ENCODE data around the genes STX5, NAA40, FERMT3, TRPT1 and VEGFB.

- PRO-cap, 4 experiments: peak in 4 of 4 experiments; most common plus-strand start chr11:62832244 (in 3); most common minus-strand start chr11:62832051 (in 4)
- RAMPAGE, long total RNA, 4 experiments: start-site peak on the plus strand in 4 of 4 experiments, at chr11:62832222-62832255 at its widest, 9 to 21 reads per replicate; start-site peak on the minus strand in 4 of 4 experiments, at chr11:62832021-62832100 at its widest, 124 to 215 reads per replicate
Observed at GRCh38 chr11:62831939-62832604, at the start of gene STX5. STX5 (minus strand) TSS chr11:62832051.

GRCh38 chr11:62889291-62890541 lies 9.0 kb downstream of the SLC3A2 start:
- PRO-cap, 4 experiments: peak in 1 of 4 experiments; most common plus-strand start chr11:62889658 (in 1)
- RAMPAGE, long total RNA, 4 experiments: no peak in any of the 4 experiments

DNA sequence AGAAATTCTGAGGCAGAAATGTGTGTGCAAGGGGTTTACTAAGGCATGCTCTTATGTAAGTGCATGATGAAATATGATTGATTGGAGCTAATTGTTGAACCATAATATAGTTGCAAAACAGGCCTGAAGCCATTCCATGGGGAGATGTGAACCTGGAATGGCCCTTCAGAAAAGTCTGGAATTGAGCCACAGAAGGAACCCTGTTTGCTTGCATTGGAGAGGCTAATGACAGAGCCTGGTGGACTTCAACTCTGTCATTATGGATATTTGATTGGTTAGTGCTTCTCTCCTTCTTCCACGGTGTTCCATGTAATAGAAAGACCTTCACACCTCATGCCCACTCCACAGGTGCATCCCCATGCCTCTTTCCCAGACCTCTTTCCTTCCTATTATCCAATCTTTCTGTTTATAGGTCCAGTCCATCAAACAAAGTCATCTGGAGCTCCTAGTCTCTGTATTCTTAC lies 2.3 kb downstream of the SLC22A25 start:
- PRO-cap, 4 experiments: no peak in any of the 4 experiments
- RAMPAGE, long total RNA, 4 experiments: no peak in any of the 4 experiments

- PRO-cap, 4 experiments: no peak in any of the 4 experiments
- RAMPAGE, long total RNA, 4 experiments: no peak in any of the 4 experiments
Observed at GRCh38 chr11:63242266-63243073, 929 bp downstream of the SLC22A25 start.

- PRO-cap, 4 experiments: no peak in any of the 4 experiments
- RAMPAGE, long total RNA, 4 experiments: no peak in any of the 4 experiments
Observed at GRCh38 chr11:63529159-63529974, 7.2 kb upstream of the PLAAT4 start.

- PRO-cap, 4 experiments: peak in 3 of 4 experiments; most common plus-strand start chr11:63574726 (in 2); most common minus-strand start chr11:63574526 (in 1)
- RAMPAGE, long total RNA, 4 experiments: no peak in any of the 4 experiments
Observed at GRCh38 chr11:63574412-63575416, 11.5 kb upstream of the PLAAT2 start.

DNA sequence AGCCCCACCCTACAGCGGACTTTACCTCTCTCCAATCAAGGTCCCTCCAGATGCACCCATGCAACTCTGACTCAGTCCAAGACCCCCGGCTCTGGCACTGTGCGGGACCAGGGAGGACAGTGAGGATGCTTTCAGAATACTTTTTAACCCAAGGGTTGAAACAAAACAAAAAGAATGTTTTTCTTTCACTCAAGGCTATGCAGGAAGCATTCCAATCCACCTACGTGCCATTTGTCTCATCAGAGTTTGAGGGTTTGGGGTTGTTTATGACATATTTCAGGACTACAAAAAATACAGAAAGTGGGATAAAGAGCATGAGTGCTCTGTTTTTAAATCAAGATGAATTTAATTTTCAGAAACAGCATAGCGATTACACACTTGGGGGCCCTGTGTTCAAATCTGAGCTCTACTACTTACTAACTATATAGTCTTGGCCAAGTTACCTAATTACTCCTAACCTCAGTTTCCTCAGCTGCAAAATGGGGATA lies 5.8 kb downstream of the PLAAT3 start:
- PRO-cap, 4 experiments: no peak in any of the 4 experiments
- RAMPAGE, long total RNA, 4 experiments: no peak in any of the 4 experiments

- PRO-cap, 4 experiments: peak in 2 of 4 experiments; most common minus-strand start chr11:63764022 (in 2)
- RAMPAGE, long total RNA, 4 experiments: no peak in any of the 4 experiments
Observed at GRCh38 chr11:63763890-63764592, 4.5 kb downstream of the ZFTA start.

DNA sequence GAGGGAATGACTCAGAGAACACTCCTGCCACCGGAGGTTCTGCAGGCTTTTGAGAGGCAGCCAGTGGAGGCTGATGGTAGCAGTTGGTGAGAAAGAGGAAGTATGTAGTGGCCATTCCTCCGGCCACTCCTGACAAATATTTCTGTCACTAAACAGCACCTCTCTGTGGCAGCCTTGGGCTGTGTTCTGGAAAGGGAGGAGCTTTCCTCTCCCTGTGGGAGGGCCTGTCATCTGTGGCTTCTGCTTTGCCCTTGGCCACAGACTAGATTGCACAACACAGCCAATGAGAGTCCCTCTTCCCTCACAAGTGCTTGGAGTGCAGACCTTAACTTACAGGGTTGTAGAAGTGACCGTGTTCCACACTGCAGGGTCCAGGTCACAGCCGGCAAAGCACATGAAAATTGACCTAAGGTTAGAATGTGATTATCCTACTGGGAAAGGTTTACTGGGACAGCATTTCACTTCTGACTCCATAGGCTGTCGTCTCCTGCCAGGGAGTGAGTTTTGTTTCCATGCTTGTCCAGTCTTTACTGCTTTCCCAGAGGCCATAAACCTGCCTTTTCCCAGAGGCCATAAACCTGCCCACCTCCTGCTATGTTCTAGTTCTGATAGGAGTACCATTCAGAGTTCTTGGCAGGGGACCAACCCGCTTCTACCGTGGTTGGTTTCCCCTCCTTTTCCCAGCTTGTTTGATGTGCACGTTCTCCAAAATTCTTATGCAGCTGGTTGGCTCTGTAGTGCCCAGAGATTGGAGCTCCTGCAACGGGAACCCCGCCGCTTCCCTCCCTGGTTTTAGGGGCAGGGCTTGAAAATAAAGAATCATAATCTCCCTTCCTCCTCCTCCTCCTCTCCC lies 33.3 kb downstream of the MARK2 start:
- PRO-cap, 4 experiments: peak in 4 of 4 experiments; most common plus-strand start position 360 of the sequence (in 2); most common minus-strand start position 51 of the sequence (in 4)
- RAMPAGE, long total RNA, 4 experiments: no peak in any of the 4 experiments

DNA sequence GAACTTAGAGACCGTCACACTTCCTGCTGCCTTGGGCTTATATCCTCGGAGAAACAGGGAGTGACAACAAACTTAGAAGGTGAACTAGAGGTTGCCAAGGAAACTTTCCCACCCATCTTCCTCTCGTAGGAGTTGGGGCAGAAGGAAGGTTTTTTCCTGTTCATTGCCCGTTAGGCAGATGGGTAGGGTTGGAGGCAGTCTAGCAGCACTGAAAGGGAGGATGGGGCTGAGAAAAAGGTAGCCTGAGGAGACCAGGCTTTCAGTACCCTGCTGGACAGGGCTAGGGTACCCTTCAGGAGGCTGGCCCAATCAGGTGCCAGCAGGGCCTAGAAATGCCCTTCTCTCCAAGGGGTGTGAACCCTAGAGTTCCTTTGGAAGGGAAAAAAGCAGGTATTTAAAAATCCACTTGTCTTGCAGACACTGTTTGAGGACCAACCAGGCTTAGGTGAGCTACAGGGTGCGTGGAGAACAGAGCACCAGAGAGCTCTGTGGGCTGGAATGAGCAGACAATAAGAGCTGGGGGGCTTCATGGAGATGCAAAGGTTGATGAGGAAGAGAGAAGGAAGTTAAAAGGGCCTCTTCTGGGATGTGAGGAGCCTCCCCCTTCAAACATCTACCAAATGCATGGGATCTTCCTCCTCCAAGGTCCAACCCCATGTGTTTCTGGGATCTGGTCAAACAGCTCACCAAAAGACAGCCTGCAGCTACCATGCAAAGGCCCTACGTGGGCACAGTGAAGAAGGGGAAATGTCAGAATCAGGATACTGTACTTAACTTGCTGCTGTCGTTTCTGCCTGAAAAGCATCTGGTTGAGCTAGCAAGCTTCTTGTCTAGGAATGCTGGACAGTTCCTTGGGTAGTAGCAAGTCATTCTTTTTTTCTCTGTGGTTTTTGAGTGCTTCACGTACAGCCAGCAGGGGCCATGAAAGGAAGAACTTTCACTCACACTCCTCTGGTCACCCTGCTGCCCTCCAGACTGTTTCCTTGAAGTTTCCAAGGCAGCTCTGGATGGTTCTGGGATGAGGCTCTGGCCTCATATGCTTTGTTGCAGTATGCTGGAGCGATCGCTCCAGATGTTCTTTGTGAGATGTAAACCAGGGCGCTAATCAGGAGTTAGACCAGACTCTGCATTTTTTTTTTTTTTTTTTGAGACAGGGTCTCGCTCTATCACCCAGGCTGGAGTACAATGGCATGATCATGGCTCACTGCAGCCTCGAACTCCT lies 25.0 kb downstream of the RCOR2 start:
- PRO-cap, 4 experiments: no peak in any of the 4 experiments
- RAMPAGE, long total RNA, 4 experiments: start-site peak on the plus strand in 2 of 4 experiments, centred at positions 715 to 878 of the sequence, 6 to 15 reads per replicate

- PRO-cap, 4 experiments: no peak in any of the 4 experiments
- RAMPAGE, long total RNA, 4 experiments: no peak in any of the 4 experiments
Observed at GRCh38 chr11:63916271-63916751, 653 bp downstream of the RCOR2 start.

DNA sequence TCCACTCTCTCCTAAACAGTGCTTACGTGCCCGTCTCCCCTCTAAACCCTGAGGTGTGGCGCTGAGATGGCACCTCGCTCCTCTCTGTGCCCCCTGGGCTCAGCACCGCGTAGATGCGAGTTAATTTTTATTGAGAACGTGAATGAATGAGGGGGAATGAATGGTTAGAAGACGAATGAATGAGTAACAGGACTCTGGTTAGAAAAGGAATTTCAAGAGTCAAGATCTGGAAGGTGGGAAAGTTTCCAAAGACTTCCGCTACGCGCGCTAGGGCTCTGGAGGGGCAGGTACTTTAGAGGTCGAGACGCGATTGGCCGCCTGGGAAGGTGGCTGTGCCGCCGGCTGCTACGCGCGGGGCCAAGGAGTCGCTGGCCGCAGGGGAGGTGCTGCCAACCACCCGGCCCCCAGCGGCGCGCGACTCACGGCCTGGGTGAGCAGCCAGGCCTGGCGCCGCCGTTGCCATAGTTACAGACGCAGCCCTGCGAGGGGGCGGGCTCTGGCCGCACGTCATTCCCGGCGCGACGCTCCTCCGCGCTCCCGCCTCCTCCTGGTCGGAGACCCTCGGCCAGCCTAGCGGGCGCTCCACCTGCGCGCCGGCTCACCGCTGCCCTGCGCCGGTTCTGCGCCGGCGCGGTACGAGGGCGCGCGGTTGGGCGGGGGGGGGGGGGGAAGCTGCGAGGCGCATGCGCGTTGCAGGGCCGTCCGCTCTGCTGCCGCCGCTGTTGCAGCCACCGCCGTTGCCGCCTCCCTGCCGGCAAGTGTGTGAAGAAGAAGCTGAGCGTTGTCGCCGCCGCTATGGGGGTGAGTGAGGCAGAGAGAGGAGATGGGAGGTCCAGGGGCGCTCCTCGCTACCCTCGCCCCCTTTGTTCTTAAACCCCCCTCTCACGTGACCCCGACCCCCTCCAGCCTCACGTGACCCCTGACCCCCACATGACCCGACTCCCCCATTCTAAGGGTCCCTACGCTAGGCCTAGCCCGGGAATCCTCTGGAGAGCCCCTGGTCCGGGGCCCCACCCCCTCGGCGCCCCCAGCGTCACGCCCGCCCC lies at the start of gene NAA40:
Gene NAA40, plus strand, starts transcription at position 701 of the 1,046 bp plus-strand sequence.
- PRO-cap, 4 experiments: peak in 4 of 4 experiments; most common plus-strand start position 701 of the sequence (in 4); most common minus-strand start position 622 of the sequence (in 3)
- RAMPAGE, long total RNA, 4 experiments: start-site peak on the plus strand in 4 of 4 experiments, centred at positions 704 to 720 of the sequence, 62 to 381 reads per replicate

GRCh38 chr11:64186450-64187601 lies 855 bp downstream of the STIP1 start:
- PRO-cap, 4 experiments: peak in 1 of 4 experiments; most common plus-strand start chr11:64187098 (in 1); most common minus-strand start chr11:64186951 (in 1)
- RAMPAGE, long total RNA, 4 experiments: no peak in any of the 4 experiments

DNA sequence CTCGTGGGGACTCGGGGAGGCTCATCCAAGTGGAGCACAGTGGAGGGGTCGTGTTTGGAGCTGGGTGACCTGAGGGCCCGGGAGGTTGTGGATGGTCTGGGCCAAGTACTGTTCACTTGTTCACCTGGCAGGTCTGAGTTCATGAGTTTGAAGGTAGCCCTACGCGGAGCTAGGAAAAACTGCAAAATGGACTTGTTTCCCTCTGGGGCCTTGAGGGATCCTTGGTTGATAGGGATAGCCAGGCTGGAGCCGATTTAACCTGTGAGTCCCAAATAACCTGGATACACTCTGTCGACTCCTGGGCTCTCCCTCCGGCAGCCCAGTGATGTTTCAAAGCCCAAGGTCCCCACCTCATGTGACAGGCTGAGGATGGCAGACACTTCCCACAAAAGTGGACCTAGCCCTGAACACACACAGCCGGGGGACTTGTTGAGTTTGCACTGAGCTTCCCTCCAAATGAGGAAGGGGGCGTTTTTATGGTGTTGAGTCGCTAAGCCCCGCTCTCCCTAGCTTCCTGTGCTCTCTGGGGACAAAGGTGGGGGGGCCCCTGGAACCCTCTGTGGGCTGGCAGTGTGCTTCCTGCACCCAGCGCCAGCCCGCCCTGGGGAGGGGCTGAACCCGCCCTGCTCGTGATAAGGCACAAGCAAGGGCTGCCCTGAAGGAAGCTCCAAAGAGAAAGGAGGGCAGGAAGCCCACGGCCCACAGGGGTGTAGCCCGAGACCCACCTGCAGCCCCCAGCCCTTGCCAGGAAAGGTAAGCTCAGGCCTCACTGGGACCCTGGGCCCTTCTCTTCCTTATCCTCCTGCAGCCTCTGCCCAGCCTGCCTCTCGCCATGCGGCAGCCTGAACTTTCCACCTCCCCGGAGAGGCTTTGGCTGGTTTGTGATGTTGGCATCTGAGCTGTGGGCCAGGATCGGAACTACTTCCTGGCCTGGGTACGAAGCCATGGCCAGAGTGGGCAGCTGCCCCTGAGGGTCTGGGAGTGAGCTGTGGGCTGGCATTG lies at the start of gene FERMT3:
Gene FERMT3, plus strand, starts transcription at position 660 of the 1,002 bp plus-strand sequence.
- PRO-cap, 4 experiments: peak in 4 of 4 experiments; most common plus-strand start position 670 of the sequence (in 4); most common minus-strand start position 428 of the sequence (in 3)
- RAMPAGE, long total RNA, 4 experiments: start-site peak on the plus strand in 4 of 4 experiments, centred at positions 647 to 648 of the sequence, 554 to 802 reads per replicate

- PRO-cap, 4 experiments: peak in 4 of 4 experiments; most common plus-strand start chr11:64226274 (in 2); most common minus-strand start chr11:64226224 (in 2)
- RAMPAGE, long total RNA, 4 experiments: start-site peak on the plus strand in 4 of 4 experiments, at chr11:64226283-64226325 at its widest, 147 to 258 reads per replicate; start-site peak on the minus strand in 4 of 4 experiments, at chr11:64226137-64226180 at its widest, 137 to 416 reads per replicate
Observed at GRCh38 chr11:64225514-64226428, at the start of gene TRPT1. TRPT1 (minus strand) TSS chr11:64226186.

- PRO-cap, 4 experiments: no peak in any of the 4 experiments
- RAMPAGE, long total RNA, 4 experiments: no peak in any of the 4 experiments
Observed at GRCh38 chr11:64233759-64234143, 633 bp upstream of the VEGFB start.

DNA sequence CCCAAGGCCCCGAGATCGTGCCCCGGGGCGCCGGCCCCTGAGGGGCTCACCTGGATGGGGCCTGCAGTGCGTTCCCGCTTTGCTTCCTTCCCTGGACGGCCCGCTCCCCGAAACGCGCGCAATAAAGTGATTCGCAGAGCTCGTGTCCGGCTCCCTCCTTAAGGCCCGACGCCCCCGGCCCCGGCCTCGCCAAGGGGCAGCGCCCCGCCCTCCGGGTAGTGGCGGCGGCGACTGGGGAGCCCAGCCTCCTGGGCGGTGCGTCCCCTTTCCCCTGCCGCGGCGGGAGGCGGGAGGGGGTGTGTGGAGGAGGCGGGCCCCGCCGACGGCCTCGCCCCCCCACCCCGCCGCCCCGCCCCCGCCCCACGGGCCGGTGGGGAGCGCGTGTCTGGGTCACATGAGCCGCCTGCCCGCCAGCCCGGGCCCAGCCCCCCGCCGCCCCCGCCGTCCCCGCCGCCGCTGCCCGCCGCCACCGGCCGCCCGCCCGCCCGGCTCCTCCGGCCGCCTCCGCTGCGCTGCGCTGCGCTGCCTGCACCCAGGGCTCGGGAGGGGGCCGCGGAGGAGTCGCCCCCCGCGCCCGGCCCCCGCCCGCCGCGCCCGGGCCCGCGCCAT lies at the start of gene VEGFB:
Gene VEGFB, plus strand, starts transcription at position 441 of the 609 bp plus-strand sequence.
- PRO-cap, 4 experiments: peak in 4 of 4 experiments; most common plus-strand start position 363 of the sequence (in 3); most common minus-strand start position 233 of the sequence (in 4)
- RAMPAGE, long total RNA, 4 experiments: no peak in any of the 4 experiments

- PRO-cap, 4 experiments: peak in 4 of 4 experiments; most common plus-strand start chr11:64235174 (in 2); most common minus-strand start chr11:64235084 (in 4)
- RAMPAGE, long total RNA, 4 experiments: no peak in any of the 4 experiments
Observed at GRCh38 chr11:64234753-64235760, 673 bp downstream of the VEGFB start.

- PRO-cap, 4 experiments: no peak in any of the 4 experiments
- RAMPAGE, long total RNA, 4 experiments: no peak in any of the 4 experiments
Observed at GRCh38 chr11:64244061-64244984, 2.4 kb downstream of the PPP1R14B start.

- PRO-cap, 4 experiments: no peak in any of the 4 experiments
- RAMPAGE, long total RNA, 4 experiments: no peak in any of the 4 experiments
Observed at GRCh38 chr11:64246020-64246143, 861 bp downstream of the PPP1R14B start.

Measured in spleen (tissue), 7 donors.